Left ventricle myocardium (tissue), 1 donor: ENCODE results near the genes CGN, RORC, LCE2B, LCE2A, IVL and SPRR5.

GRCh38 chr1:150998779-150999678 lies 7.7 kb downstream of the MINDY1 start:
- PRO-cap, result no peak

DNA sequence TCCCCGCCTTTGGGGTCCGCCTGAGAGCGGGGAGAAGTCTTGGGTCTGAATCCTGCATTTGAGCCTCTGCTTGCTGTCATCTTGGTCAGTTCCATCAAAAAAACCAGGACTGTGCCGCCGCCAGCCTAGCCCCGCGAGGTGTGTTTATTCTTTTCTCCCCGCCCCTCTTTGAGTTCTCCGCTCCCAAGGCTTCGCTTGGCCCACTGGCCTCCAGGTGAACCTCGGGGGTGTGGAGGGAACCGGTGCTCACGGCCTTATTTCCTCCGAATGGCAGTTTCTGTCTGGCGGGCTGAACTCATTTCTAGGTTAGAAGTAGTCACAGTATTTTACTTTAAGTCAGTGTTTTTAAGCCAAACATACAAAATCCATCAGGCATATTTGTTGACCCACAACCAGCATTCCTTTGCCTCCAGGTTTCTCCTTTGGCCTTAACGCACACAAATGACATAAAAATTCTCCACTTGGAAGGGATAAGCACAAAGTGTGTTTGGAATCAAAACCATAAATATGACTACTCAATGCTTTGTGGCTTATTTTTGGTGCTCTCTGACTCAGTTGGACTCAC lies 724 bp downstream of the PRUNE1 start:
- PRO-cap, result no peak

DNA sequence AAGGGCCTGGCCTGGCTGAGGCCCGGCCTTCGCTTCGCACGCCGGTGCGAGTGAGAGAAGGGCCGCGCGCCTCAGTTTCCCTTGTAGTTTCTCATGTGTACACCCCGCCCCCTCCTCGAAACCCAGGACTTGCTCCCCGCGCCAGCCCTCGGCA lies 840 bp downstream of the ZNF687 start:
- PRO-cap, result no peak

DNA sequence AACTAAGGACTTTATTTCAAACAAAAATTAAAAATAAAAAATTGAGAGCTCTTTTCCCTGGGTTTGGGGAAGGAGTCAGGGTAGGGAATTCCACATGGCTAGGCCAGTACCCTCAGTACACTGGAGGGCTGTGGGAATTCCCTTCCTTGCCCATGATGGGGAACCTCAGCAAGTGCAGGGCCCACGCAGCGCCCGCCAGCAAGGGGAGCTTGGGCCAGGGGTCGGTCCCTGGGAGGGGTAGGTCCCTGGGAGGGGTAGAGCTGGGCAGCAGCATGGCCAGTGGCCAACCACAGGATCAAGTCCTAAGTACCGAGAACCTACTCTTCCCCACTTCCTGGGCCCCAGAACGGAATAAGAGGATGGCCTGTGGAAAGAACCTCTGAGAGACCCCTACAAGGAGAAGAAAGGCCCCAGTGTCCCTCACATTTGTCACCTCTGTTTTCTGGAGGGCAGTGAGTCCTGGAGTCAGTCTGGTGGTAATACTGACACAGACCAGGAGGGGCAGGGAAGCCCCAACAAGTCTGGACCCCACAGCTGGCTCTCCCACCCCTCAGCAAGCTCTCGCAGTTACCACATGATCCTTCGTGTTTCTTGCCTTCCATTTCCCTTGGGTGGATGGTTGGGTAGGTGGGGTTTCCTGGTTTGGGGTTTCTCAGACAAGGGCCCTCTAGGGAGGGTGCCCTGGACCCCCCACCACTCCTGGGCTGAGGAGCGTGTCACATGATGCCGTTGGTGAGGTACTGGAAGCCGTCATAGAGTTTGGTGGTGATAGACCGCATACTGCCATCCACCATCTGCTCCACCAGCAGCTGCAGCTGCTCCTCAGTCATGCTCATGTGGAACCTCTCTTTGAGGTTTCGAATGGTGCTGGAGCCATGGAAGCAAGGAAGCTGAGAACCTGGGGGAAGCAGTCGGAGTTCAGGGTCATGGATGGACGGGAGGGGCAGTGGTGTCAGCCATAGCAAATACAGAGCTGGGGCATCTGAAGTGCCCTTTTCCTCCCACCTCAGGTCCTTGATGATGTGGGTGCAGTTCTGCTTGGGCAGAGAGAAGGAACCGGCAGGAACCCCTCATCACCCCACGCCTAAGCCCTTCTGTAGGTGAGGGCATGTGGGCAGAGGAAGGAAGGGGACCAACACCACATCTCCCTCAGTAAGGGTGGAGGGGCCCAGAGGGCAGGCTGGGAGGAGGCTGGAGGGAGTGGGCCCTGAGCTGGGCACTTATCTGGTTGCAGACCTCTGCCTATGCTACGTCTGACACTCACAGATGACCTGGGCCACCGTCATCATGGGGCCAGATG lies 10.5 kb downstream of the ZNF687 start:
- PRO-cap, result no peak

- PRO-cap, result bidirectional peak, plus-strand start at chr1:151347481, minus-strand start at chr1:151347249
Measured at GRCh38 chr1:151347437-151347675, 304 bp upstream of the RFX5 start.

GRCh38 chr1:151503056-151503549 lies 8.1 kb upstream of the CGN start:
- PRO-cap, result no peak

GRCh38 chr1:151511355-151512234 lies at the start of gene CGN:
Gene CGN (plus strand): TSS chr1:151511387.
- PRO-cap, result bidirectional peak, plus-strand start at chr1:151511387, minus-strand start at chr1:151511164

- PRO-cap, result no peak
Measured at GRCh38 chr1:151525432-151525904, 14.3 kb downstream of the CGN start.

DNA sequence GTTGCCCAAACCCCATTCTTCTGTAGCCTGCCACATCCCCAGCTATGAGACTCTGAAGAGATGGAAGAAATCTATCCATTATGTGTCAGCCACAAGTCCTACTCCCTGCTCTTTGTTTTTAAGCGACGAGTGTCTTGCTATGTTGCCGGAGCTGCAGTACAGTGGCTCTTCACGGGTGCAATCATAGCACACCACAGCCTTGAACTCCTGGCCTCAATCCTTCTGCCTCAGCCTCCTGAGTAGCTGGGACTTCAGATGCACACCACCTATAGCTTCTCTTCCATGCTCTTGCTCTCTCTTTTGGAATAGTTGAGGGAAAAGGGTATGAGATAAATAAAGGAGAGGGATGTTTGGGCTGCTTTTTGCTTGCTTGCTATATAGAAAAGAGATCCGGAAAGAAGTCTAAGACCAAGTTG lies 1.6 kb downstream of the TUFT1 start:
- PRO-cap, result no peak

GRCh38 chr1:151831406-151832157 lies at the start of gene RORC:
Gene RORC (minus strand): TSS chr1:151831802.
- PRO-cap, result bidirectional peak, plus-strand start at chr1:151831902, minus-strand start at chr1:151831793

DNA sequence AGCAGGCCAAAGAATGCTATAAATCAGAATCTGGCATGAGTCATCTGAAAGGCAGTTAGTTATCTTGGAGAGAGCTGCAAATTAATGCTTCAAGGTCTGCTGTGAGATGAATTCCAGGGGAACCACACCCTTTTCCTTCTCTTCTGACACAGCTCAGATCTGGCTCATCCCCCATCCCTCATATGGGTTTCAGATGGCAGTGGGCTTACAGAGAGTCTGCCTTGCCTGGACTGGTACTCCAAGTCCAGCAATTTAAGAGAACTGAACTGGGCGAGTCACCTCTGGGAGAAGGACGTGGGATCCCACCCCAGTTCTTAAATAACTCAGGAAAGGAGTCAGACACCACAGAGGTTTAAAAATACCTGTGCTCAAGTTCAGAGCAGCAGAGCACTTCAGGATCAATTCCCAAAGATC lies 5.1 kb downstream of the S100A10 start:
- PRO-cap, result no peak

DNA sequence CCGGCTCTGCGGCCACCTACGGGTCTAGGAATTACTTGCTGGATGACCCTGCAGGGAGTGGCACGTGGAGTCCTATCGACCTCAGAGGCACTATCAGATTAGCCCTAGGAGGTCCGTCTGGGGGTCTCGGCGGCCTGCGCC lies 413 bp upstream of the S100A10 start:
- PRO-cap, result no peak

- PRO-cap, result no peak
Measured at GRCh38 chr1:152032309-152032785, 4.5 kb downstream of the S100A11 start.

DNA sequence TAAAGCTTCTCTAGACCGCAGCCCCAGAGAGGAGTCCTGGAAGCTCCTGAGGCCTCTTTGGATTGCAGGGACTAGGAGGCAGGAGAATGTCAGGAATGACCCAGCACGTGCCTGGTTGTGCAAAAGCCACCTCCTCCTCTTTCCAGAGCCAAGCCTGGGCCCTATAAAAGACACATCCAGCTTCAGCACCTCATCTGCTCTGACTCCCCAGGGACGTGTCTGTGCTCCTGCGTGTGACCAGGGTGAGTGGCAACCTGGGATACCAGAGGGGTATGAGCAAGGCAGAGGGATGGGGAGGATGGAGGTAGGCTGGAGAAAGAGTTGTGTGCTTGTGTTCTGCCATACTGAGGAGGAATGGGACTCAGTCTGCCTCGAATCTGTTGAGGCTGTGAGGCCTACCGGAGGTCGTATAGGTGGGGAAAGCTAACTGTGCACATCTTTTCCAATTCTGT lies at the start of gene LCE2B:
LCE2B (plus strand) TSS at position 209 of the 452 bp plus-strand sequence.
- PRO-cap, result no peak

GRCh38 chr1:152698015-152698502 lies at the start of gene LCE2A:
Gene LCE2A (plus strand): TSS chr1:152698345.
- PRO-cap, result no peak

- PRO-cap, result no peak
Measured at GRCh38 chr1:152718421-152718804, 909 bp upstream of the C1orf68 start.

DNA sequence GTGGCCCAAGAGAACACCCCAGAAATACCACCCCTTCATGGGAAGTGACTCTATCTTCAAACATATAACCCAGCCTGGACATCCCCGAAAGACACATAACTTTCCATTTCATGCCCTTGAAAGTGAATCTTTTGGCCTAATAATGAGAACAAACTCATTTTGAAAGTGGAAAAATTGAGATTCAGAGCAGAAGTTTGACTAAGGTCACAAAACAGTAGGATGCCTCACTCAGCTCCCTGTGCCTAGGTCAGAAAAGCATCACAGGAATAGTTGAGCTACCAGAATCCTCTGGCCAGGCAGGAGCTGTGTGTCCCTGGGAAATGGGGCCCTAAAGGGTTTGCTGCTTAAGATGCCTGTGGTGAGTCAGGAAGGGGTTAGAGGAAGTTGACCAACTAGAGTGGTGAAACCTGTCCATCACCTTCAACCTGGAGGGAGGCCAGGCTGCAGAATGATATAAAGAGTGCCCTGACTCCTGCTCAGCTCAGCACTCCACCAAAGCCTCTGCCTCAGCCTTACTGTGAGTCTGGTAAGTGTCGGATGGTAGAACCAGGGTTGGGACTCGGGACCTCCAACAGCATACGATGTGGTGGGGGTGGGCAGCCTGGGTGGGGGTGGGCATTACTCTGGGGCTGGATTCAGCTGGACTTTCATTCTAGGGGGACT lies at the start of gene IVL:
IVL (plus strand) TSS at position 483 of the 663 bp plus-strand sequence.
- PRO-cap, result no peak

DNA sequence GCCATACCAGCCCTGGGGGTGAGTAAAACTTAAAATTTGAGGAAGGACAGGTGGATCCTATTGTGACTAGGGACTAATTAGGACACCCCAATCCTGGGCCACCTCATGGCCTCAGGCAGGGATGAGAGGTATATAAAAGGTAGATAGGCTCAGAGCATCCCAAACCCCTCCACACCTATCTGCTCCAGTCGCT lies at the start of gene SPRR5:
SPRR5 (plus strand) TSS at position 162 of the 193 bp plus-strand sequence.
- PRO-cap, result no peak

GRCh38 chr1:153188086-153188483 lies 15.1 kb upstream of the LELP1 start:
- PRO-cap, result no peak

- PRO-cap, result no peak
Measured at GRCh38 chr1:153373956-153374565, 1.4 kb downstream of the S100A12 start.